HT-29 (cell line): ENCODE measurements around a stretch of chr11.

- RAMPAGE, long total RNA: no peak
These were observed 47.0 kb downstream of the TPCN2 start for GRCh38 chr11:69095409-69096368.

- RAMPAGE, long total RNA: no peak
These were observed 17.5 kb upstream of the SMIM38 start for GRCh38 chr11:69138280-69138624.

- RAMPAGE, long total RNA: no peak
These were observed 1.6 kb downstream of the SMIM38 start for GRCh38 chr11:69157090-69157888.

GRCh38 chr11:69299978-69300853 is 6.3 kb downstream of the MYEOV start:
- RAMPAGE, long total RNA: no peak

- RAMPAGE, long total RNA: no peak
These were observed 107.7 kb downstream of the MYEOV start for GRCh38 chr11:69401562-69402126.

DNA sequence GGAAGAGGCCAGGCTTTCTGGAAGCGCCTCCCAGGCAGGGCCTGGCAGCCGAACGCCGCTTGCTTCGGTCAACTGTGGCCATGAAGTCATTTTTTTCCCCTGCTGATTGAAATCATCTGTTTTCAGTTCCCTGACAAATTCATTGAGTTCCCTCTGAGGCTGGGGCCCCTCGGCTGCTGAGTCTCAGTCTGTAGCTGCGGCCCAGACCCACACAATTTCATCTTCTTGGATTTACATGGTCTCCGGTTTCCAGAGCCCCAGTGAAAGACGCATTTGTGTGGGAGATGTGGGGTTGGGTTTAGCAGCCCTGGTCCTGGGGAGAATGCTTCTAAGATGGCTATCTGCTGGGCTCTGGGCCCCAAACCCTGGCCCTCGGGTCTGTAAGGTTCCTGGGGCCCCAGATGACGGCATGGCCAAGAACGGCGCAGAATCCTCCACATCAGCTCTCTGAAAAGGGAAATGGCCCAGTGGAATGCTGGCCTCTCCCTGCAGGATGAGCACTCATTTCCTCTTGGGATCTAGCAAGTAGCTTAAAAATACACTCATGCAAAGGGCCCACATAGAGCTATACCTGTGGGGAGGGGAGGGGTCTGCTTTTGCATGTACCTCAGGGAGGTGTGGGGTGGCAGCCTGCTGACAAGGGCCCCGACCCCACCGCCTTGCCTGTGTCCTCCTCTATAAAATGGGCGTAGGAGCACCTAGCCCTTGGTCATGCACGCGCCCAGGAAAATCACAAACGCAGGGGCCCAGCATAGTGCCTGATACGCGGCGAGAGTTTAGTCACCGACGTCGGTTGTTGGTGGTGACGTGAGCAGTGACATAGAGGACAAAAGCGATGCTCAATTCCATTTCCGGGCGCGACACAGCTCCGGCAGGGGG is 150.0 kb downstream of the MYEOV start:
- RAMPAGE, long total RNA: no peak

- RAMPAGE, long total RNA: no peak
These were observed 70.9 kb upstream of the CCND1 start for GRCh38 chr11:69570034-69570559.

DNA sequence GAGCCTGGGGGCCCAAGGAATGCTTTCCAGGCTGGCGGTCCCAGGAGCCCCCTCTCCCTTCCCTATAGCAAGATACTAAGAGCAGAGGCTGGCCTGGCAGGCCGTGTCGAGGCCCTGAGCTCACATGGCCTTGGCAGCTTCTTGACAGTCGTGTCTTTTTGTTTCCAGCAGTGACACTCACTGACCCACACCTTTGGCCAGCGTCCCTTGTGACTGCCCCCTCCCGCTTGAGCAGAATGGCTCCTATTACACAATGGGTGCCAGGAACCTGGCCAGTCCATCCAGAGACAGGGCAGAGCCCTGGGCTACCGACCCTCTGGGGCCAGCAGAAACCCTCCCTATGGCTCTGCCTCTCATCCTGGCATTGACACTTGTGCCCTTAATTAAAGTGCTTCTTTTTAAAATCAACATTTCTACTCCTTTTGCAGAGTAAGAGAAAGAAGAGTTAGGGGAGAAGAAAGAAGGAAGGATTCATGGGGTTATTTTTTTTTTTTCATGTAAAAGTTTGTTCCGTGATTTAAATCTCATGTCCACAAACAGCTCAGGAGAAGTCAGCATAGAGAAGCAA is 6.3 kb upstream of the CCND1 start:
- RAMPAGE, long total RNA: no peak

DNA sequence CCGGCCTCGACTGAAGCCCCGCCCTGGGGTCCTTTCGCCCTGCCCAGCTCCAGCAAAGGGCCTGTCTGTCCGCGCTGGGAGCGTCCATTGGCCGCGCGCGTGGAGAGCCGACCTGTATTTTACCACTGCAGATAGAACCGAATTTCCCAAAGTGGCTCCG is 179 bp upstream of the LTO1 start:
- RAMPAGE, long total RNA: no peak

DNA sequence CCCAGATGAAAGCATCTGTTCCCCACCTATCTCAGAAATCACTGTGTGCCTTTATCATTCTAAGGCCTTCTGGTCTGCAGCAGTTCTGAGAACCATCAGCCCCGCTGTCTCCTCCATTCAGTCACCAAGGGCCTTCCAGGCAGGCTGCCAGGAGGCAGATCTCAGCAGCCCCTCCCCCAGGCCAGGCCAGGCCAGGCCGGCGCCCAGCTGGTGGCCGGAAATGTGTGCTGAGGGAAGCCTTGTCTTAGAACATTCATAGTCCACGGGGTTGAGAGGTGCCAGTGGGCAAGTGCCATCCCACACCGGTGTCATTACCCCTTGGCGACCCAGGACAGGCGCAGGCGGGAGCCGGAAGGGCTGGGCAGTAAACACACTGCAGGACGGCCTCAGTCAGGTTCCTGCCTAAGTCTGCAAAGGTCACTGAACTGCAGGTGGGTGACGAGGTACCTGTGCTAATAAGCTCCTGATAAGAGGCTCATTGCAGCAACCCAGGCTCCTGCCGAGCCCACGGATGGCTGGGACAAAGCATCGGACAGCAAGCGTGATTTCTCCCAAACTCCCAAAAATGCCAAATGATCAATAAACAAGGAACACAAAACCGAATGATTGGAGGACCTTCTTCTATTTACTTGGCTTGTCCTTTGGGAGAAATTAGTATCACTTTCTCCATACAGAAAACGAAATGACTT is 3.1 kb downstream of the FGF19 start:
- RAMPAGE, long total RNA: no peak

DNA sequence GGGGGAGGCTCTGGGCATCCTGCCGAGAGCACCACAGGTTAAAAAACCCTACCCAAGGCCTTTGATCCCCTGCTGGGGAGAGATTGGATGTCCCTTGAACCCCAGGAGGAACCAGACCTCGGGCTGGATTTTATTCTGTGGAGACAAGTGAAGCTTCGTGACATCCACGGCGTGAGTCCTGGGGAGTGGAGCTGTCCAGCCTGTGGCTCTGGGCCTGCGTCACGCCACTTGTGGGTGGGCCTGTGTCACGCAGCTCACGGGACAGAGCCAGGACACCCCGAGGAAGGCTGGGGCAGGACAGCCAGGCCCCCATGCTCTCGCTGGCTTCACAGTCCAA is 102.3 kb upstream of the FGF3 start:
- RAMPAGE, long total RNA: no peak

DNA sequence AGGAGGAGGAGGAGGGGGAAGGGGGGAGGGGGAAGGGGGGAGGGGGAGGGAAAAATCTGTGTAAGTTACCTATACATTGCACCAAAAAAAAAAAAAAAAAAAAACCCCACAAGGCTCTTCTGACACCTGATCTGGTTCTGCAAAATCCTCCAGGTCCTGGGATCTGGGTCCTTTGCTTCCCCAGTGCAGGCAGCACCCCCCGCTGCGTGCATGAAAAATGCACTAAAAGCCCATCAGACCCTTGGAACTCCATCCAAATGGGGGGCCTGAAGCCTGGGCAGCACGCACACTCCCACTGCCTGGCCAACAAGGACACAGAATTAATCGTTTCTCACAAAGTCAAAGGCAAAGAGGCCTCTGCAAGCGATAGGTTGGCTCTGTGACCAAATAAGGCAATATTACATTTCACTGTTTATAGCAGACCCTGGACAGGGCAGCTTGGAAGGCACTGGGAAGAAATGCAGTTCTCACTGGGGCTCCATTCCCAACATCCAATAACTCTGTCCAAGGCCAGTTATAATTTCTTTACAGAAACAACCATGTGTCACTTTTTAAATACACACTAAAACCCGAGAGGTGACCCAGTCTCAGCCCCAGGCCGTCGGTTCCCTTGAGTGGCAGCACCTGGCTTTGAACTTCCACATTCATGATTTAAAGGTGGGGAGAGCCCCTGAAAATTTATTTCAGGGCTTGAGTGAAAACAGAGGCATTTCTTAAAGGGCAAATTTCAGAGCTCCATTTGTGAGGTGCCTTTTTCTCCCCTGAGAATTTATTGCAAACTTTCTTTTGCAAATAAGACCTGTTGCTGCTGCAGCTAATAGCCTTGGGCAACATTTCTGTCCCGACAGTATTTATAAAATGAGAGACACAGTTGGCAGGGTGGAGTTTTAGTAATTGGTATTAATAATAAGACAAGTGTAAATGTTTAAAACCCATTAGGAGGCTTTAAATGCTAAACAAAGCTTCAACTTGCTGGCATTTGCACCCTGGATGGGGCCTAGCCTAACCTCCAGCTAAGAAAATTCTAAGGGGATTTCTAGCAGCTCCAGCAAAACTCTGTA is 114.4 kb upstream of the ANO1 start:
- RAMPAGE, long total RNA: no peak

DNA sequence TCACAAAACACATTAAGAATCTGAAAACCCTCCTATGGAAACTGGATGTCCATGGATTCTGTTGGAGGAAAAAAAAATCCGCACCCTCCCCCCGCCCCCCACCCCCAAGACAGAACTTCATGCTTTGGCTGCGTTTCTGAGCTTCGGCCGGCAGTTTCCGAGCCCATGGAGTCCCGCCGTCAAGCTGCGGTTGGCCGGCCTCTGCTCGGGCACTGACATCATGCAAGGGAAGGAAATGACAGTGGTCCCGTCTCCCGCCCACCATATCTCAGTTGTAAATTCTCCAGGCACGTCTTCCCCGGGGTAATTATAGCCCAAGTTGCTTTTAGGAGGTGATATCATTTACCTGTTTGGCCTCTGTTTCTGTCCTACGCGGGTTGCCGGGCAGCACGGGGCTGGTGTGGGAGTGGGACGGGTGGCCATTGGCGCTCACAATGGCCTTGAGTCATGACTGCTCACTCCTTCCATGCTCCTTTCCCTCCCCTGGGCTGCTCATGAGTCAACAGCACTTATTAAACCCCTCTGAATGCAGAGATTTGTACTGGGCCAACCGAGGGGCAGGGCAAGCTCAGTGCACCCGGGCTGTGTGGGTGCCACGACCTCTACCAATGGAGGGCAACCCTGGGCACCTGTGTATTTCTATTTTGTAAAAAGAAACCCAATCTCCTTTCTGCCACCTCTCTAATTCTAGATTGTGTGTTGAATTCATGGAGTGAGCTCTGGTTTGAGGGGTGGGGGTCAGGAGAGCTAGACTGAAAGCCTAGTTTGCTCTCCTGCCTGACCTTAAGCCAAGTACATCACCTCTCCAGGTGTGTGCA is 4.2 kb upstream of the ANO1 start:
- RAMPAGE, long total RNA: no peak

DNA sequence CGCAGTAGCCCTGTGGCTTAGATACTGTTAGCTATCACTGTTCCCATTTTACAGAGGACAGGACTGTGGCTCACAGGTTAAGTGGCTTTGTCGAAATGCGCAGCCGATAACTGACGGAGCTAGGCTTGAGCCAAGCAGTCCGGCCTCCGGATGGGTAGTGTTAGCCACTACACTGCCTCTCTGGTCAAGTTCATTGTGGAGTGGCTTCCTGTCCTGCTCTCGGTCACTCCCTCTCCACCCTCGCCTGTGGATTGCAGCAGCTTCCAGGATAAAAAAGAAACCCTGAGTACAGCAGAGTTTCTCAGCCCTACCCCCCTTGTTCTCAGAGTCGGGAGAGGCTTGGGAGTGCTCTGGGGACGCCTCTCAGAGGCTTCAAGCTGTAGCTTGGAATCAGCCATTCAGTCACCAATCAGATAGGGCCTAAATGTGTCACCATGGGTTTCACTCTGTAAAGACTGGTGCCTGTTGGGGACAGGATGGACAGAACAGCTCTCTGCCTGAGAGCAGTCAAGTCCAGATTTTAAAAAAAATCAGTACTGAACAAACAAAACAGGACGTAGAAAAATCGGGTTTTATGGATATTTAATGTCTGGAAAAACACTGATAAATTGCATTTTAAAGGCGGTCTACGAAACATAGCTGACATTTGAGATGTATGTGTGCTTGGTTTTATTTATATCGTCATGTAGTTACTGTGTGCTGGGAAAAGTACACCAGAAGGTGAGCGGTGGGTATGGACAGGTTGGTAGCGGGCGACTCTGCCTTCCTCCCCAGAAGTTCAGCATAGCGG is 1.3 kb downstream of the FADD start:
- RAMPAGE, long total RNA: no peak

GRCh38 chr11:70321051-70321536 is 50.6 kb downstream of the PPFIA1 start:
- RAMPAGE, long total RNA: no peak

GRCh38 chr11:70463075-70463611 is 64.8 kb downstream of the CTTN start:
- RAMPAGE, long total RNA: no peak

GRCh38 chr11:70486730-70487485 is 88.6 kb downstream of the CTTN start:
- RAMPAGE, long total RNA: no peak

DNA sequence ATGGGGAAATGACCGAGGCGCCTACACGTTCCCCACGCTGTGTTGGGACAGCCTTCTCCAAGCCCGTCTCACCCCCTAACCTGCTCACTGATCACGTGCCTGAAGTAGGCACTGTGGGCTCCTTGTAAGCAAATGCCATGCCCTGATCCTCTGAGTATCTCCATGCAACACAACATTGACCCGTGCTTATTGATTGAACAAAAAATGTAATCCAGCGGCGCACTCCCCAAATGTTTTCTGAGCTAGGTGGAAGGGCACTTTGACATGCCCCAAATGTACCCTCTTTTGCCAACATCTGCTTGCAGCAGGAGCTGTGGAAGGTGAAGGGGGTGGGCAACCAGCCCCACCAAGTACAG is 268.3 kb downstream of the CTTN start:
- RAMPAGE, long total RNA: no peak

GRCh38 chr11:70712331-70712932 is 314.1 kb downstream of the CTTN start:
- RAMPAGE, long total RNA: no peak

DNA sequence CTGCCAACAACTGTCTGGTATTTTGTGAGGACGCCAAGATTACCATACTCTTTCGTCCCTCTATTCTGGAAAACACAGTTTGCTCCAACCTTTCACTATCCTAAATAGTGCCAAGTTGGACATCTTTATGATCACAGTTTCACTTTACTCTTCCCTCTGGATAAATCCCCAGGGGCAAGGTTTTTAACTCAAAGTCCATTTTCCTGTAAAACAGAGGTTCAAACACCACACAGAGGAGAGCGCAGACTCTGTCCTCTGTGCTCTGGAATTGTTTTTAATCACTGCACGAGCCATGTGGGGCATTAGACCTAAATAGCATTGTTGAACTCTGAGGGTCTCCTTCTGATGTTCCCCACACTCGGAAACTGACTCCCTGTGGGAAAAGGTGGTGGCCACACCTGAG is 39.1 kb downstream of the SHANK2 start:
- RAMPAGE, long total RNA: no peak